Mononuclear cell (primary cell): ENCODE data around the gene TNRC6C.

DNA sequence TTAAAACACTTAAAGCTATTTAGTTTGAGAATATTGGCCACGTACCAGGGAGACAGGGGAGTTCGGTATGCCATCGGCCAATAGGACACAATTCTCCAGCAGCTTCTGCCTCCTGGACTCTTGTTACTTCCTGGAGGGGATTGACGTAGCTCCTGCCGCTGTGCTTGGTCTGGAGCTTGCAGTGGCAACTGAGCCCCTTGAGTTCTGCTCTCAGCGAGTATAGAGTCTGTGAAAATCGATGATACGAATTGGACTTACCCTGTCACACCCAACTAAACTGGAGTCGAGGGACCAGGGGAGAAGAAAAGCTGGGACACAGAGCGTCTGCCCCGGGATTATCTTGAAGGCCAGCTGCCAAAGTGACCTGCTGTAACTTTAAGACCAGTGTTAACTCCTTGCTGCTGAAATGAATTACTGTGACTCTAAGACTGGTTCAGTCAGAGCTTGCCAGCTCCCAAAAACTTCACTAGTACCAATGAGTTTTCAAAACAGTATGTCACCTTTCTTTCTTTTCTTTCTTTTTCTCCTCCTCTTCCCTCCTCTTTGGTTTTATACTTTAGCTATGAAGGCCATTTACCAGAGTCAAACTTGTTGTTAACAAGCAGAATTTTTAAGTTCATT lies 22.3 kb downstream of the SEC14L1 start:
- RRBS, result no CpG with 5 or more reads among the region's 11 CpGs

- RRBS, result no CpG with 5 or more reads among the region's 10 CpGs
These were observed 59.9 kb downstream of the SEC14L1 start for GRCh38 chr17:77200711-77201088.

GRCh38 chr17:77288704-77289282 lies 7.5 kb downstream of the SEPTIN9 start:
- RRBS, result no CpG with 5 or more reads among the region's 16 CpGs

GRCh38 chr17:77306655-77307491 lies 25.6 kb downstream of the SEPTIN9 start:
- RRBS, result 100% methylated on average over 2 of the region's 22 CpGs

DNA sequence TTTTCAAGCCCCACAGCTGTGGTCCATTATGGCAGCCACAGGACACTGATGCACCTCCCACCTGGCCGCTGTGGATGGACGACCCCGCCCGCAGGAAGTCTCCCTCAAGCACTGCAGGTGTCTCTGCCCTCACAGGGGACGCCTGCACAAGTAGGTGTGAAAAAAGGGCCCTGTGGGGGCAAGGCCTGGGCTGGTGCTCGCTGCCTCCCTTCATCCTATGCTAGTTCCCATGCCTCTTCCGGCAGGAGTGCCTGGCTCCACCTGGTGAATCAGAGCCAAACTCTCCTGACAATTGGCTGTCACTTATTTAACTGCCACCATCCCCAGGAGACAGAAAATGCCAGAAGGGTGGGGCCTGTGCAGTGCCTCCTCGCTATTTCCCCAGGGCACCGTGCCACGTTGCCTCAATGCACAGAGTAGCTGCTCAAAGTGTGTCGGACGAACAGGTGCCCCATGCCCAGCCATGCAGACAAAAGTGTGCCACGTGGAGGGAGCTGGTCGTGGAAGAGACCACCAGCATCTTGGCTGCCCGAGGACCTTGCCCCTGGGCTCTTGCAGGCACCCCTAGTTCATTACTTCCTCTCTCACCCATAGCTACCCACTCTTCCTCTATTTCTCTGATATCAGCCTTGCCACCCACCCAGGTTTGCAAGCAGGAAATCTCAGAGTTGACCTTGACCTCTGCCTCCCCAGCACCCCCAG lies 30.2 kb downstream of the SEPTIN9 start:
- RRBS, result no CpG with 5 or more reads among the region's 15 CpGs

GRCh38 chr17:77409757-77410292 lies 128.5 kb downstream of the SEPTIN9 start:
- RRBS, result no CpG with 5 or more reads among the region's 13 CpGs

GRCh38 chr17:77419377-77419862 lies 138.1 kb downstream of the SEPTIN9 start:
- RRBS, result 85% methylated on average over 9 of the region's 18 CpGs

- RRBS, result 30% methylated on average over 1 of the region's 15 CpGs
These were observed 176.5 kb downstream of the SEPTIN9 start for GRCh38 chr17:77457708-77458268.

GRCh38 chr17:77458269-77458899 lies 177.1 kb downstream of the SEPTIN9 start:
- RRBS, result 14% methylated on average over 6 of the region's 16 CpGs

DNA sequence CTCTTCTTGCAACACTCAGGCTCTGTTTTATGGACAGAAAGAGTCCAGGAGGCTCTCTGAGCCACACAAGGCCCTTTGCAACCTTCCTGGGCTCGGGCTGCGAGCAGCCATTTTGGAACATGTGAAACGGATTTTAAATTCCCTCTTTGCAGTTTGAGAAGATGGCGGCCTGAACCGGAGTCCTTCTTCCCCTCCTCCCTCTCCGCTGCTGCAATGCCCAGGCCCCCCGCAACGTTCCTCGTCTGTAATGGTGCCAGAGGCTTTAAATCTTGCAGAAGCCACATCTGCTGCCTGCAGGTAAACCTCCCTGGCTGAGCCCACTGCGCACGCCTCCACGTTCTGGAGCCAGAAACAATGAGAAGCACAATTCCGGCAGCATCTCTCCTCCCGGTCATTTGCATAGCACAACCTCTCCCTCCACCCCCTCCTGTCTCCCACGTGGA lies 245.6 kb downstream of the SEPTIN9 start:
- RRBS, result no CpG with 5 or more reads among the region's 15 CpGs

DNA sequence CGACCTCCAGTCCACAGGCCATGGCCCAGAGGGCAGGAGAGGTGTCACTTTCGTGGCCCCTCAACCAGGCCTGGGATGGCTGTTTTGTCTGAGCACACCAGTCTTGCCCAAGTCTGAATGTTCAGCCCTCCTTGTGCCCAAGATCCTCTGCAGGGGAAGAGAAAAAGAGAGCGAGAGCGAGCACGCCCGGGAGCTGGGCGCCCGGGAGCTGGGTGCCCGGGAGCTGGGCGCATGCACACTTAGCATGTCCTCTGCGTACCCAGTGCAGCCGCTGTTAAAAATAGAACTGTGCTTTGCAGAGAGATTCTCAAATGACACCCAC lies 273.8 kb downstream of the SEPTIN9 start:
- RRBS, result no CpG with 5 or more reads among the region's 12 CpGs

GRCh38 chr17:77852982-77853386 lies 105.5 kb upstream of the TNRC6C start:
- RRBS, result no CpG with 5 or more reads among the region's 13 CpGs

DNA sequence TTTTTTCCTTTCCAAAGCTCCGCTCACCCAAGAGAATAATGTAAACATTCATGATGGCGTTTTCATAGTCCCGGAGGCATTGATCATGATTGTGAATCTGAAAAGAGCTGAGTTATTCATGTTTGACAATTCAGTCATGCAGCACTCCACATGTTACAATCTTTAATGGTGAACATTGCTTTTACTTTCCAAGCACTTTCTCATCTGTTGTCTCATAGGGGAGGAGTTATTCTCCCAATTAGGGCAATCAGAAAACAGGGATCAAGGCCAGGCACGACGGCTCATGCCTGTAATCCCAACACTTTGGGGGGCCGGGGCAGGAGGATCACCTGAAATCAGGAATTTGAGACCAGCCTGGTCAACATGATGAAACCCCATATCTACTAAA lies 70.2 kb upstream of the TNRC6C start:
- RRBS, result no CpG with 5 or more reads among the region's 6 CpGs

- RRBS, result 2% methylated on average over 97 of the region's 157 CpGs
These were observed at the start of gene TNRC6C for GRCh38 chr17:77958549-77959530. Gene TNRC6C, plus strand, starts transcription at chr17:77958703.

DNA sequence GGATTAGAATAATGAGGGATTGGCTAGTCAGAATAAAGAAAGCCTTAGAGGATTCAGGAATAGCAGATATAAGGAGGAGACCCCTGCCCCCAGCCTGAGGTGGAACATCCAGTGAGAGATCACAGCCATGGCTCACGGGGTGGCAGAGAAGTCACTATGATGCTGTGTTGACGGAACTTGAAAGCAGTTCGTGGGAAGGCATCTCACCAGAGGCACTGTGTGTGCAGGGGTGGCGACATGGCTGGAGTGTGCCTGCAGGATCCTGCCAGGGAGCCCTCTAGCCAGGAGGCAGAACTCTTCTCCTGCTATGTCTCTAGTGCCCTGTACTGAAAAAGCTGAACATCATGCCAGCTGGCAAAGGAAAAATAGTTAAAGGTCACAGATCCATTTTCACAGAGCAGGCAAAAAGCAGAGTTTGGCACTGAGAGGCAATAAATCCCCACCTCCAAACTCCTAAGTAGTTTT lies 36.6 kb downstream of the TNRC6C start:
- RRBS, result no CpG with 5 or more reads among the region's 4 CpGs

DNA sequence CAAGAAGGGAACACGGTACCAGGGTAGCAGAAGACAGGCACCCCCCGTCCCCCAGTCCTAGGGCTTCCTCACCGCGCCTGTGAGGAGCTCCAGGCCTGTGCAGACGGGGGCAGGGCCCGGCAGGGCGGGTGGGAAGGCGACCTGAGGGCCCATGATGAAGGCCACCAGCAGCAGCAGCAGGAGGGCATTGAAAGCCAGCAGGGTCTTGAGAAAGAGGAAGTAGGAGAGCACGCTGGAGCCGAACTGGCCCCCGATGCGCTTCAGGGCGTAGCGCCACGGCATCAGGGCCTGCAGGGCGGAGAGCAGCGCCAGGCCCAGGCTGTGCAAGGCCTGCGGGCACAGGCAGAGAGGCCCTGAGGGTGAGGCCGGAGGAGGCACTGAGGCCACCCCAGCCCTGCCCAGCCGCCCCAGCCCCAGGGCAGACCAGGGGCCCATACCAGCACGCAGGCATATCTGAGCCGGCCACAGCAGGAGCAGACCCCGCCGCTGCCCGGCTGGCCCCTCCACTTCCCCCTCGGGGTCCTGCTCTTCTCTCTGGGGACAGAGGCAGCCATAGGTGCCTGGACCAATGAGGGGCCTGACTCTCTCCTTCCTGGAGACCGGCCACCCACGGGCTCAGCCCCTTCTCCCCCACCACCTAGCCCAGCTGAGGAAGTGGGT lies 4.0 kb downstream of the TMC6 start:
- RRBS, result 6% methylated on average over 4 of the region's 28 CpGs

- RRBS, result 1% methylated on average over 6 of the region's 14 CpGs
These were observed 577 bp downstream of the TMC8 start for GRCh38 chr17:78131230-78131465.

DNA sequence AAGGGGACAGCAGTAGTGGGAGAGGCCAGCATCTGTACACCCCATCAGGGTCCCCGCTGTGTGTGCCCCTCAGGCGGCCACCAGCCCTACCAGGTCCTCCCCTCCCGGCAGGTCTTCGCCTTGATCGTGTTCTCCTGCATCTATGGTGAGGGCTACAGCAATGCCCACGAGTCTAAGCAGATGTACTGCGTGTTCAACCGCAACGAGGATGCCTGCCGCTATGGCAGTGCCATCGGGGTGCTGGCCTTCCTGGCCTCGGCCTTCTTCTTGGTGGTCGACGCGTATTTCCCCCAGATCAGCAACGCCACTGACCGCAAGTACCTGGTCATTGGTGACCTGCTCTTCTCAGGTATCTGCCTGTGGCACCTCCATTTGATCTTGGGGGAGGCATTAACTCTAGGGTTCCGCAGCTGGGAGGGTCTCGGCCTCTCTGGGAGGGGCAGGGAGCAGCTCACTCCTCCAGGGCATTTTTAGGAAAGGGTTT lies 2.4 kb downstream of the SYNGR2 start:
- RRBS, result no CpG with 5 or more reads among the region's 19 CpGs

GRCh38 chr17:78171704-78172546 lies 3.5 kb downstream of the SYNGR2 start:
- RRBS, result 56% methylated on average over 4 of the region's 28 CpGs

DNA sequence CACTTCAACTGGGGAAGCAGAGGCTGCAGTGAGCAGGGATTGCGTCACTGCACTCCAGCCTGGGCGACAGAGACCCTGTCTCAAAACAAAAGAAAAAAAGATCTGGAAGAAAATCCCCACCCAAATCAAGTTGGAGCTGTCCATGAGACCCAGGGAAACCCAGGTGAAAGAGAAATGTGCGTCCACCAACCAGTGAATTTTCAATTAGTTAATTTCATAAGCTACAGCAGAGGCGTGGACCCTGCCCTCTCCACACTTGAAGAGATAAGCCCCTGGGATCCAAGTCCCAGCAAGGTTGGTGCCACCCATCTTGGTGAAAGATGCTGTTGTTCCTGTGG lies 5.5 kb downstream of the SYNGR2 start:
- RRBS, result no CpG with 5 or more reads among the region's 4 CpGs